Myometrial cell (primary cell): ENCODE results near the genes RPS8, BTBD19 and TESK2.

DNA sequence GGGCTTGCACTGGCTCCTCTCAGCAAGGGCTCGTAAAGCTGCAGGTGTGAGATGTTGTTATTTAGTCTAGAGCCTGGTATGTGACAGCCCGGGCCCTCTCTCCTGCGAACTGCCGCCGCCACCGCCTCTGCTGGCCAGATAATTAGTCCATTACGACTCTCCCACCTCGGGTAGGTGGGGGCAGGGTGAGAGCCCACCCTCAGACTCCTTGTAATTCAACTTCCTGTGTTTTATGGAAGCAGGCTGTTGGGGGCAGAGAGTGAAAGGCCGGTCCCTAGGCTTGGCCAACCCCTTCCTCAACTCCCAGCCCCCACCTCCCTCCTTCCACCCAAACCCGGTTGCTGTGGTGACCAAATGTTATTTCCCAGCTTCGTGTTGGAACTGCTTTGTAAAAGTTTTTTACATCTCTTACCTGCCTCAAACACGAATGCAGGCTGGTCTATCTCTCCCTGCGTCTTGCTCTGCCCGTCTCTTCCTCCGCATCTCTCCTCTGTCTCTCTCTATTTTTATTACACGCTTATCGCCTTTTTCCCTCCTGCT lies 119.2 kb downstream of the RNF220 start:
- RAMPAGE, long total RNA = no peak

DNA sequence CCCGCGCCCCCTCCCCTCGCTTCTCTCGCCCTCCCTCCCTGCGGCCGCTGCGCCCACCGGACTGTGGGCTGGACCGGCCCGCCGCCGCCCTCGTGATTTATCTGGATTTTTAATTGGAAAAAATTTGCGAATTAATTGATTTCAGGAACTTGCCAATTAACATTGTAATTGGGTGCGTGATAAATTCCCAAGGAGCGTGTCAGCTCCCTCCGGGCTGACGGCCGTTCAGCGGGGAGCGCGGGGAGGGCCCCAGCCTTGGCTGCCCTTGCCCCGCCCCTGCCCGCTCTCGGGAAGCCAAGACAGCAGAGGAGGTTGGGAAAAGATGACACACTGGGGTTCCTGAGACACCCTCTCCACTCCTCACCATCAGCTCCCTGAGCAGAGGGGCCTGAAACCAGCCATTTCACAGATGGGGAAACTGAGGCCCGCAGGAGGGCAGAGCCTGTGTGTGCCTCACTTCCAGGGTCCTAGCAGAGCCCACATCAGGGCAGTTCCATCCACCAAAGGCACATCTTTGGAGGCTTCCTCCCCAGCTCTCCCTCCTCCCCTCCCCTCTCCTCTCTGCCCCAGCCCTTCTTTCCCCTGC lies 56.9 kb downstream of the TMEM53 start:
- RAMPAGE, long total RNA = no peak

- RAMPAGE, long total RNA = no peak
These were observed 30.2 kb downstream of the TMEM53 start for GRCh38 chr1:44643962-44644572.

- RAMPAGE, long total RNA = no peak
These were observed 4.9 kb downstream of the ARMH1 start for GRCh38 chr1:44679395-44679926.

- RAMPAGE, long total RNA = start-site peak on the plus strand at chr1:44775544-44775586, 15,640 and 23,627 reads in 2 replicates
These were observed at the start of gene RPS8 for GRCh38 chr1:44775170-44776454. TSS of gene RPS8 (plus strand) at chr1:44775540.

GRCh38 chr1:44776455-44777059 lies 1.2 kb downstream of the RPS8 start:
- RAMPAGE, long total RNA = no peak

- RAMPAGE, long total RNA = start-site peak on the plus strand at chr1:44808519-44808535, 35 and 44 reads in 2 replicates
These were observed at the start of gene BTBD19 for GRCh38 chr1:44808241-44808943. TSS of gene BTBD19 (plus strand) at chr1:44808523.

DNA sequence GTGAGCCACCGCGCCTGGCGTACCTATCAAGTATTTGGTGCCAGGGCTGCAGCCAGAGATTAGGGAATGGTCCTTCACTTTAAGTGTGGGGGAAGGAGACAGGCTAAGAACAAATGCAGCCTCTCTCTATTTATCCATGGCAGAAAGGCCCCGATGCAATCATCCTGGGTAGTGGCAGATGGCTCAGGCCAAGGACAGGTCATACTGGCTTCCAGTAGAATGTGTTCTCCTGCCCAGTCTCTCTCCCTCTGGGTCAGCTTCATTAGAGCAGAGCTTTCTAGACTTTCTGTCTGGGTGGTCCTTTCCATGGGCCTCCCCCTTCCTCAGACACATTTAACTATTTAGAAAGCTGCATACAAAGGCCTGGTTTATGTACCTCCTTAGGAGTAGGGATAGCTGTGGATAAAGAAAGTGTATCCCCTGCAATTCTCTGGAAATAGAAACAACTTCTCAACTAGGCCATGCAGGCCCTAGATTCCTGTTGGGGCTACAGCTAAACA lies 4.8 kb upstream of the PTCH2 start:
- RAMPAGE, long total RNA = no peak

- RAMPAGE, long total RNA = no peak
These were observed 60.2 kb upstream of the PTCH2 start for GRCh38 chr1:44903200-44903624.

DNA sequence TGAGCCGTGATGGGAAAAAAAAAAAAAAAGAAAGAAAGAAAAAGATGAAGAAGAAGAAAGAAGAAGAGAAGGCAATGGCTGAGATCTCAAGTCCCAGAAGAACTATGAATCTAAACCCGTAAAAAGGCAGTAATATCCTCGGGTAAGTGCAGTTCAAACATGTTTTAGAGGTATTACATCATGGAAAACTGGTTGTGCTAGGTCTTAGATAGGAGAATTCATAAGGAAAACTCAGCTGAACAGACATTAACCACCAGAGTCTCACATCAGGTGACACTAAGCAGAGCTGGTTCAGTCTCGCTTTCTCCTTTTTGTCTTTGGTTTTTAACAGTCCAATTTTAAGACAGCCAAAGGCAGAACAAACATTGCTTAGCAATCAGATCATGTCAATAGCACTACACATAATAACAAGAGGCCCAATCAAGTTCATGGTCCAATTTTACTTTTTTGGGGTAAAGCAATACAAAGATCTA lies 63.3 kb downstream of the TOE1 start:
- RAMPAGE, long total RNA = no peak

- RAMPAGE, long total RNA = no peak
These were observed 865 bp downstream of the TESK2 start for GRCh38 chr1:45489981-45490615.

DNA sequence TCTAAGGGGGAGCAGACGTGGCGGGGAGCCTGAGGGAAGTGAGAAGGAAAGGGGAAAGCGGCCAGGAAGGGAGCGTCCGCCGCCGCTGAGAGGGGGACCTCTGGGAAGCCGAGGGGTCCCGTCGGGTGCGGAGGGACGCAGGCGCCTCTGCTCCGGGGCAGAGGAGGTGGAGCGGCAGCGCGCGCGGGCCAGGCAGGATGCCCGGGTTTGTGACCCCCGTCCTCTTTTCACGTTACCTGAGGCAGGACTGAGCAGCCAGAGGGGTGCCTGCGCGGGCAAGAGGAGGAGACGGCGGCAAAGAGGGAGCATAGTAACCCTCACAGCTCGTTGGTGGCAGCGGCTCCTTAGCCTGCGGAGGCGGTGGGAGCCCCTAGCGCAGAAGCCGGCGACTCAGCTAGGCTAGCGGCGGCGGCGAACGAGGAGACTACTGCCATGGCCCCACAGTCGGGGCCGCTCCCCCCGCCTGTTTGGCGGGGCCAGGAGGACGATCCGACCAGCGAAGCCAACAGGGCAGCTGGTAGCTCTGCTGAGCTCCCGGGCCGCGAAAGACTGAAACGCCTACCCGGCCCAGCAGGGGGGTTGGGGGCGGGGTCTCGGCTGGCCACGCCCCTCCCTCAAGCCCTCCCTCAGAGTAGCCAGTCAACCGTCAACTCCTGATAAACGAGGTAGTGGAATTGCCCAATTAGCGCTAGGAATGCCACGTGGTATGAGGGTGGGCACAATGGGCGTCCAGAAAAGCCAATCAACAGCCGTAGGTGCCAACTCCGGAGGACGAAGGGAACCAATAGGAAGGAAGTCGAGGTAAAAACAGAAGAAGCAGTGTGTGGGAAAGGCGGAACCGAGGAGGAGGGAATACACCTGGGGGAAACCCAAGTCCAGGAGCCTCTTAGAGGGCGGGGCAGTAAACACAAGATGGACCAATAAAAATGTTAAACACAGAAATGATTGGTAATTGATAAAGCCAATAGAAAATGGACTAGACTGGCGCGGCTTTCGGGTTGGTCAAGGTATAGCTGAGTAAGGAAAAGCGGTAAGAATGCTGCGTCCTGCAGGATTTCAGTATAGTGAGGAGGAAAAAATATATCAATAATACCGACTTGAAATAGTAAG lies at the start of gene TESK2:
TSS of gene TESK2 (minus strand) at position 548 of the 1,110 bp plus-strand sequence.
- RAMPAGE, long total RNA = no peak

GRCh38 chr1:45638125-45638804 lies 14.4 kb upstream of the CCDC17 start:
- RAMPAGE, long total RNA = no peak

DNA sequence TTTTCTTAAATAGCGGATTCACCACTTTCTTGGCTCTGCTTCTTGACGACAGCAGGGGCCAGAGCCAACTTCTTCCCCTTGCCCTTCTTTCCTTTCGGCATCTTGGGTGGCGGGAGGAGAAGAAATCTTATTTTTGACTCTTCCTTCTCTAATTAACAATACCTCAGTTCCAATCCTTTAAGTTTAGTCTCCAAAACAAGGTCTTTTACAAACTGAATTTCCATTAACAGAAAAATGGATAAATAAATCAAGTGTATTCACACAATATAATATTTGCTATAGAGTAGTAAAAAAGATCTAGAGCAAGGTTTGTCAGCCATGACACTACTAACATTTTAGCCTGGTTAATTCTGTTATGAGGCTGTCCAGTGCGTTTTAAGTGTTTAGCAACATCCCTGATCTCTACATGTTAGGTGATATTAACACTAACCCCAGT lies 27.9 kb upstream of the CCDC17 start:
- RAMPAGE, long total RNA = no peak

GRCh38 chr1:45803923-45804636 lies 668 bp downstream of the MAST2 start:
- RAMPAGE, long total RNA = no peak

DNA sequence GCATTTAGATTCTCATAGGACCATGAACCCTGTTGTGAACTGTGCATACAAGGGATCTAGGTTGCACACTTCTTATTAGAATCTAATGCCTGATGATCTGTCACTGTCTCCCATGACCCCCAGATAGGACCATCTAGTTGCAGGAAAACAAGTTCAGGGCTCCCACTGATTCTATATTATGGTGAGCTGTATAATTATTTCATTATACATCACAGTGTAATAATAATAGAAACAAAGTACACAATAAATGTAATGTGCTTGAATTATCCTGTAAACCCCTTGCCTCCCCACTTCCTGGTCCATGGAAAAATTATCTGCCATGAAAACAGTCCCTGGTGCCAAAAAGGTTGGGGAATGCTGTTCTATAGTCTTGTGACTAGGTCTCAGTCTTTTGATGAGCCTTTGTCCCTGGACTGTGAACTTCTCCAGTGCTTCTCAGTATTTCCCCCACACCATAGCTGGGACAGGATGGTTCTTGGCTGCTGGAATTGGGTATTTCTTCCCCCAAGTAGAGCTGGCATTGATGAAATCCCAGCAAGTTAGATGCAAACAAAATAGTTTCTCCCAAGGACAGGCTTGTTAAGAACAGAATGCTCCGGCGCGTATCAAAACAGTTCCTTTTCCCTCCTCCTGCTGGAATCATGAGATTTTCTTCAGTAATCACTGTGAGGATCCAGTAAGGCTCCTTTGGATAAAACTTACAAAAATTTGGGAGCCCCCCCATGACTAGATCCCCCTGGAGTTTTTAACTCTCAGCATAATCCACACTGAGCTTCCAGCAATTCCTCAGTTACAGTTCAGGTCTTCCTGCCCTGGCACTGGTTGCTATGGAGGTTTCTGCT lies 162.7 kb downstream of the PIK3R3 start:
- RAMPAGE, long total RNA = no peak

DNA sequence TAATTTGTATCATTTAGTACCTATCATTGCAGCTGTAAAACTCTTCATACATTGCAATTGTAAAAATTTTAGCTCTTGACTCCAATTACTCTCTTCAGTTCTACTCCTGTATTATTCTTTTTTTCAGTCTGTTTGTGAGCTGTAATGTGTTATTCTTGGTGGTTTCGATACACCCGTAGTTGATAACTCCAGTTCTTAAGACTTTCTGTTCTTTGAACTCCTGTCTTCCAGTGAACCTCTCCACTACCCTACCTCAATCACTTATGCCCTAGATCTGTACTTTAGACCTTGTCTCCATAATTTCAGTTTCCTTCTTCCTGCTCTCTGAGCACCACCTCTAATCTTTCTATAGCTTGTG lies 159.4 kb downstream of the PIK3R3 start:
- RAMPAGE, long total RNA = no peak

DNA sequence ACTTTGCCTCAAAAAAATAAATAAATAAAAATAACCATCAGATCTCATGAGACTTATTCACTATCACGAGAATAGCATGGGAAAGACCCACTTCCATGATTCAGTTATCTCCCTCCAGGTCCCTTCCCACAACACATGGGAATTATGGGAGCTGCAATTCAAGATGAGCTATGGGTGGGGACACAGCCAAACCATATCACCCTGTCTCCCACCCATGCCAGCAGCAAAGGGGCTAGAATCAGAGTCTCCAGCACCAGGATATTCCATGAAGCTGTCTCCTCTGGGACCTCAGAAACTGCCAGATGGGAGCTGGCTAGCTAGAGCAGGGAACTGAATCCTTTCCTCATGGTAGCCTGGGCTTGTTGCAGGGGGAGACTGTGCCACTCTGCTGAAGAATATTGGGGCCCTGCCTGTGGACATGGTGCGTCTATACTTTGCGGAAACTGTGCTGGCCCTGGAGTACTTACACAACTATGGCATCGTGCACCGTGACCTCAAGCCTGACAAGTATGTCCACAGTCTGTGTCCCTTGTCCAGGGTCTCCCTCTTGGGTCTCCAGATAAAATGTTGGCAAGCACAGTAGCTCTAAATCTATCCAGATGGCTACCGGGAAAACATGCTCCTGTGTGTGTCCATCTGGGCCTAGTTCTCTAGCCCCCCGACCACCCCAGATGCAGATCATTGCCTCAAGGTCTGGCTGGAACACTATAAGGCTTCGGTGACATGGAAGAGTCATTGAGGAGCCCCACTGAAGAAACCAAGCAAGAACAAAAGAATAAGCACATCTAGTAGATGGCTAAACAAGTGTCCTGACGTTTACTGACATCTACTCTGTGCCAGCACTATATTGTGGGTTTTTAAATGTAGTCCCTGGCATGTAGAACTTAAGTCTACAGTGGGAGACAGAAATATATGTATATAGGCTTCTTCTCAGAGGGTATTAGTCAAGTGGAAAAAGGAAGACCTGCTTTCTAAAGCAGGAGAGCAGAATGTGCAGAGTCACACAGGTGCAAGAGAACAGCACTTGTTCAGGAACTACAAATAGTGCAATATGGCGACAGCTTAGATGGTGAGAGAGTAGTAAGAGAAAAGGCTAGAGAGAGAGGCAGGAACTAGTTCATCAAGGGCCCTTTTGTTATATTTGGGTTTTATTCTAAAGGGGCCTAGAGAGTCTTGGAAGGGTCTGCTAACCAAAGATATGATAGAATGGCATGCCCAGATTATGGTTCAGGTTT lies 106.7 kb downstream of the PIK3R3 start:
- RAMPAGE, long total RNA = no peak

DNA sequence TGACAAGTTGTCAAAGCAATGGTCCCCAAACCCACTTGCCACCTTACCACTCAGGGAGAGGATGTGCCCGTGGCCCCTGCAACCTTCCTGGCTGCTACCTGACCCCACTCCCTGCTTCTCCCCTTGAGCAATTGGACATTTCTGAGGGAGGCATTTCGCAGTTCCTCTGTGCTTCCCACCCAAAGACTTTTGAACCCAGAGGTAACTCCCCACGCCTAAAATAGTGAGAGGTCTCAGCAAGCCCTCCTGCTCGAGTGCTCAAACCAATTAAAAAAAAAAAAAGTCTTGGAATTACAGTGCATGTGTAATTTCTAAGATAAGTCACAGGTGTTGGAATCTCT lies 1.1 kb upstream of the PIK3R3 start:
- RAMPAGE, long total RNA = no peak

DNA sequence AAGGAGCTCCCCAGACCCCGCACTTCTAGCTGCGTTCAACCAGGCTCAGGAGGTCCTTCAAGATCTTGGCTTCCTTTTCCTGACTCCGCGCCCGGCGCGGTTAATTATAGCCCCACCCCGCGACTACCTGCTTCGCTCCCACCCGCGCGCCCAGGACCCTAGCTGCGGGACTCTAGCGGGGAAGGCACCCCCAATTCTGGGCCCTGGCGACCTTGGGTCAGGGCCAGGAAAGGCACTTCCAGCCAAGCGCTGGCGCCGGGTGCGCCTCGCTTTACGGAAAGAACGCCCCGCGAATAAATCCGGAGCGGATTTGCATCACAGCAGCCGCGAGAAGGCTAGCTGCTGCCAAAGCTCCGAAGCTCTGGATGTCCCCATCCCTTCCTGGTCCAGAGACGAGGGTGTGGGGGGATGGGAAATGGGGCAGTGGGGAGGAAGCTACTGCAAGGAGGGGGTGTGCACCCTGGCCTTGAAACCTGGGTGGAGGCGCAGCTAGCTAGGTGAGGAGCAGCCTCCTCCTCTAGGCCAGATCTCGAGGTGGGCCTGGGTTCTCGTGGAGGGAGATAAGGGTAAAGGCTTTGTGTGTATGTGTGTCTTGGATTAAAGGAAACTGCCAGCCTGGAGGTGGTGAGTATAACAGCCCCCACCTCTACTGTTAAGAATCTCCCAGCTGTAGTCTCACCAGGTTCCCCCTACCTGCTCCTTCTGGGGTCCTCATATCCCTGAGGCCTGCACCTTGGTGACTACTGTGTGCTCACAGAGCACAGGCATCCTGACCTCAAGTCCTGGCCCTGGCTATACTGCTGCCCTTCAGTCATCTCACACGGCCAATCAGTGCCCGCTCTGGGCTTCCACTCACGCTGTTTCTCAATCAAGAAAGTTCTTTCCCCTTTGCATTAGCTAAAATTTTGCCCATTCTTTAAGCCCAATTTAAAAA lies 7.7 kb upstream of the TSPAN1 start:
- RAMPAGE, long total RNA = no peak